ENCODE data around the genes GDF9 and LEAP2.

GRCh38 chr5:132819355-132819946 lies 6.3 kb downstream of the SOWAHA start:
- PRO-cap, result no peak

DNA sequence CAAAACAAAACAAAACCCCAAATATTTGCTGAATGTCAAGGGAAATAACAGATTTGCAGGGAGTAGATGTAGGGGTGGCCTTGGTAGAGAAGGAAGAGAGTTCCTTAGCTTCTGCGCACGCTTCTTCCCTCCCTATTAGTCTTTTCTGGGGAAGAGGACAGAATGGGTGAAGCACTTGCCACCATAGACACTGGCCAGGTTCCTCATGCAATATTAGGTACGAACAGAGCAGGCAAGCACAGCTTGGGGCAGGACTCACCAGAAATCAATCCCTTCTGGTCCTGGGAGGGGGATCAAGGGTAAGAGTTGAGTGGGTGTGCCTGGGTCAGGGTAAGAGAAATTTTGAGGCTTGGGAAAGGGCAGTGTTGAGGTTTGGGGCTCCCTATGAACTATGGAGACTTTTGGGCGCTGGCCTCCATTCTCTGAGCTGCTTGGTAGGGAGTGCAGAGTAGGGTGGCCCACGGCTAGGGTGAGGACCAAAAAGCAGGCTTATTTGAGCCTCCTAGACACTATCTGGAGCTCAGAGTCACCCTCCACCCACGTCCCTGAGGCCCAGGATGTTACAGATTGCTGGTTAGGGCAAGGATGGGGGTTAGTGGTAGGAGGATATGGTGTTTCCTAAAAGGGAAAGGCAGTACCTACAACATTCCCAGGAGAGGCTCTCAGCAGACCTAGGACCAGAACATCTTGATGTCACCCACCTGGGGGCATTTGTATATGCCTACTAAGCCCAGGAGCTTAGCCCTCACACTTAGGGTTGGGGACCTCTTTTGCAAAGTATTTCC lies 2.6 kb downstream of the SHROOM1 start:
- PRO-cap, result no peak

DNA sequence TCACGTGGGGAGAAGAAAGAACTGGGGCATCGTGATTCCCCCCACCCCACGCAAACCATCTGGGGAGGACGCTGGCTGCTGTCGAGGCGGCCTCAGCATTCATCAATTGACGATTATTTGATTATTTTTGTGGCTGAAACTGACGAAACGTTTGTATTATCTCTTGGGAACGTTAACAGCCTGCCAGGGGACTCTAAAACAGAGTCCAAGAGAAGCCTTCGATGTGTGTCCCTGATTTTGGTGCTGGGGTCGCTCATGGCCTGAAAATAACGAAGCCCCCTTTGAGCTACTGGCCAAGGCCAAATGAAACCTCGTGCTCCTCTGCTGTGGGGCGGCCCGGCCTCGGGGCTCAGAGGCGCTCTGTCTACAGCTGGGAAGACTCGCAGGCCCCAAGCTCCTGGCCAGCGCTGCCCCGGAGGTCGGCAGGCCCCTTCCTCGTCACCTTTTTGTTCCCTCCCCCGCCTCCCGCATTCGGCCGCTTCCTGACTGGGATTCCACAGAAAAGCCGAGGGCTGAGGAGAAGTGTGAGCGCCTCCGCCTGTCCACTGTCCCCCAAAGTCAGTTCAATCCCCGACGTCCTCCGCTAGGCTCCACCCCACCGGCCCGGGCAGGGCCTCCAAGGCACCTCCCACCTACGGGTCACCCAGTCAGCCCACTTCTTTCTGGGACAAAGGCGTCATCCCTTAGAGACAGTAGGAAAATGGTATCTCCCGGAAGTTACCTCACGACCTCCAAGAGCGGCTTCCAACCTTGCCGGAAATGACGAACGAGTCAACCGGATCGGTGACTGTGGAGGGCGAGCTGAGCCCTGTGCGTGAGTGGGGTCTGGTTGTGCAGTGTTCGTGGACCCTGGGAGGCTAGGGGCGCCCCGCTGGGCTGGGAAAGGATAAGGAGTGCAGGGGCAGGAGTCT lies at the start of gene GDF9:
GDF9 (minus strand) TSS at position 592 of the 911 bp plus-strand sequence.
- PRO-cap, result bidirectional peak, plus-strand start at position 774 of the sequence, minus-strand start at position 547 of the sequence

DNA sequence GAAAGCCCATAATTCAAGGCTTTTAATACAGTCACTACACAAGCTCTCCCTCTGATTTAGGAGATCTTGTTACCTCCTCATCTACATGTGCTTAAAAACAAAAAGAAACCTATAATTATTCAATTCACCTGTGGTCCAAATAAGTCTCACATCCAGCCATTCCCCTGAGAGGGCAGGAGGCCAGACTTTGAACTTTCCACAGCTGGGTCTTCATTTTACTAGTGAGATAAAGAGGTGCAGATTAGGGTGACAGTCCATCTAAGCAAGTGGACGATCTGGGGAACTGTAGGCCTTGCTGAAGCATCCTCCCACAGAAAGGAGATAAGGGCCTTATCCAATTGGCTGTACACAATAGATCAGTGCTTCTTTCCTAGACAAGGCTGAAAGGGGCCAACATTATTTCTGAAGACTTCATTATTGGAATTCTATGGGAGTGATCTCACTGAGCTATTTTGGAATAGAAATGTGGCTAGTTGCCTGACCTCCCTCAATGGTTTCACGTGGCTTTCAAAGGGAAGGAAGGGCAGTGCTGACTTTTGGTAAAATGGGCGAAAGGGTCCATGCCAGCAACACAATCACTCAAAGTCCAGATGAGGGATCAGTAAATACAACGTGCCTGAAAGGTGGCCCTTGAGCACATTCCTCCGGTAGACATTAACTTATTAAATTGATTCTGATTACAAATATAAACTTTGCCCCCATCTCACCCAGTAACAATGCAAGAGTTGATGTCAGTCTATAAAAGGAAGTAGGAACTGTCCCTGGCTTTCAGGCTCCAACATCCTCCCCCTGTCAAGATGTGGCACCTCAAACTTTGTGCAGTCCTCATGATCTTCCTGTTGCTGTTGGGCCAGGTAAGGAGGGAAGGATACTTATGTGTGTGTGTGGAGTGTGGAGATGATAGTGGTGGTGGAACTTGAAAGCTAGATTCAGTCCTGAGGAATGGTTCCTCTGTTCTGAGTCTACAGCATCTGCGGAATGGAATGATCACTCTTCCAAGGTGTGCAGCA lies at the start of gene LEAP2:
LEAP2 (plus strand) TSS at position 771 of the 1,010 bp plus-strand sequence.
- PRO-cap, result no peak

- PRO-cap, result no peak
Measured at GRCh38 chr5:132876030-132876736, 2.7 kb downstream of the LEAP2 start.

DNA sequence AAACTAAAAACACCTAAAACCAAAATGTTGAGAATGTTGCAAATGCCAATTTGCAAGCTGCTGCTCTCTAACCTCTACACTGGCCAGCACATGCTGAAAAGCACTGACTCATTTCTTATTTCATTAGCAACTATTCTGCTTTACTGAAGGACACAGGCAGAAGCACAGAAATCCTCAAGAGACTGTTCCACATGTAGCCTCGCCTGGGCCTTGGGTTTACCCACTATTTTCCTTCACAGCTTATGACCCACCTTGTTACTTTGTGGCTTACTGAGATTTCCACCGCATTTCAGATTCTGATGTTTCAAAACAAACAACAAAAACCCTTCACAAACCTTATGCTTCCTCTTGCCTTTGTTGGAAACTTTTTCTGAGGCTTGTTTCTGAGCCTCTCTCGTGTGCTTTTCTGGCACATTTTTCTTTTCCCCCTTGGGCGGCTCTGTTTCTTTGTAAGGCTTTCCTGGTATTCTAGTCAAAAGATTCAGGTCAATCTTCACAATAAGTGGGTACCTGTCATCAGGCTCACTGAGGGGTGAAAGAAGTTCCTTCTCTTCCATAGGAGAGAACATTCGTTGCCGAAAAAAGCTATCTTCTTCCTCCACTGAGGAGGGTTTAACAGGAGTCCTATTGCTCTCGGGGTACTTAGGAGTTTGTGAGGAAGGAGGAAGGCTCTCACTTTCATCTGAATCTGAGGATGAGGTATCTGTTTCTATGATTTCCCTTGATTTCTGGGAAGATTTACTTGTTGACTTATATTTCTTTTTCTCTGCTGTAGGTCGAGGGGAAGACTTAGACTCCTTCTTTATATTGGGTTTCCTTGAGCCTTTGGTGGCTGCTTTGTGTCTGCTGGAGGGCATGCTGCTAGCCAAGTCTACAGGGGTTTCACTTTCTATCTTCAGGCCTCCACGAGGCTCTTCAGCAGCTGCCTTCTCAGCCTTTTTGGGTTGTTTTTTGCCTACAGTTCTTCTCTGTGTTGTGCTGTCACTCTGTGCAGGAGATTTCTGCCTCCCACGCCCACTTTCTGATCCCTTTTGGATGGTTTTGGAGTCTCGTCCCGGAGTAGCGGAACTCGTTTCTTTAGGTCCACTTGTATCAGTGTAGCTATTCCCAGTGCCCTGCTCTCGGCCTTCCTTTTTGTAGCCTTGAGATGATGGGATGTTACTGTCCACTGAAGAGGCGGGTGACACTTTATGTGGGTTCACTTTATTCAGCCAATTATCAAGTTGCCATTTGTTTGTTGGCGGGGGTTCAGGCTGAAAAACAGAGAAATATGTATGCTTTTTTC lies 23.0 kb downstream of the LEAP2 start:
- PRO-cap, result no peak

DNA sequence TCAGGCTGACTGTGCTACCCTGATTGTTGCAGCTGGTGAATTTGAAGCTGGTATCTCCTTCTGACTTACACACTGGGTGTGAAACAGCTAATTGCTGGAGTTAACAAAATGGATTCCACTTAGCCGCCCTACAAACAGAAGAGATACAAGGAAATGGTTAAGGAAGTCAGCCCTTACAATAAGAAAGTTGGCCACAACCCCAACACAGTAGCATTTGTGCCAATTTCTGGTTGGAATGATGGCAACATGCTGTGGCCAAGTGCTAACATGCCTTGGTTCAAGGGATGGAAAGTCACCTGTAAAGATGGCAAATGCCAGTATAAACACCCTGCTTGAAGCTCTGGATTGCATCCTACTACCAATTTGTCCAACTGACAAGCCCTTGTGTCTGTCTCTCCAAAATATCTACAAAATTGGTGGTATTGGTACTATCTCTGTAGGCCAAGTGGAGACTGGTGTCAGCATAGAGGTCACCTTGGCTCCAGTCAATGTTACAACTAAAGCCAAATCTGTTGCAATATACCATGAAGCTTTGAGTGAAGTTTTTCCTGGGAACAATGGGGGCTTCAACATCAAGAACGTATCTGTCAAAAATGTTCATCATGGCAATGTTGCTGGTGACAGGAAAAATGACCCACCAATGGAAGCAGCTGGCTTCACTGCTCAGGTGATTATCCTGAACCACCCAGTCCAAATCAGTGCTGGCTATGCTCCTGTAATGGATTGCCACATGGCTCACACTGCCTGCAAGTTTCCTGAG lies 20.1 kb downstream of the AFF4 start:
- PRO-cap, result no peak

DNA sequence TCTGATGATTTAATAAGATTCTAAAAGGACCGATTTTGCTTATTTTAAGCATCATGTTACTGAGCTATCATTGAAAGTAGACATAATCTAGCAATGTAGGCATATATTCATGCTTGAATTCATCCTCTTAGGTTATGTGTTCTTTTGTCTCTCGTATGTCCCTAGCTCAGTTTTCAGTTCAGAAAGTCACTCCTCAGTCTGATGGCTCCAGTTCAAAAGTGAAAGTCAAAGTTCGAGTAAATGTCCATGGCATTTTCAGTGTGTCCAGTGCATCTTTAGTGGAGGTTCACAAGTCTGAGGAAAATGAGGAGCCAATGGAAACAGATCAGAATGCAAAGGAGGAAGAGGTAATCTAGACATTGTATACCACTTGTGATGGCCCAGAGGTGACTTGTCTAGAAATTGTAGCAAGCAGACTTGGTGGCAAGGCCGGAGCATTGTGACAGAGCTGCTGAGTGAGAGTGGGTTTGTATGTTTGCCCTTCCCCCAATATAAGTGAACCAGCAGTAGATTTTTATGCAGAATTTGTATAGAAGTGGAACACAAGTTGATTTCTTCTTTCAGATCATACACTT lies 39.3 kb downstream of the HSPA4 start:
- PRO-cap, result no peak

DNA sequence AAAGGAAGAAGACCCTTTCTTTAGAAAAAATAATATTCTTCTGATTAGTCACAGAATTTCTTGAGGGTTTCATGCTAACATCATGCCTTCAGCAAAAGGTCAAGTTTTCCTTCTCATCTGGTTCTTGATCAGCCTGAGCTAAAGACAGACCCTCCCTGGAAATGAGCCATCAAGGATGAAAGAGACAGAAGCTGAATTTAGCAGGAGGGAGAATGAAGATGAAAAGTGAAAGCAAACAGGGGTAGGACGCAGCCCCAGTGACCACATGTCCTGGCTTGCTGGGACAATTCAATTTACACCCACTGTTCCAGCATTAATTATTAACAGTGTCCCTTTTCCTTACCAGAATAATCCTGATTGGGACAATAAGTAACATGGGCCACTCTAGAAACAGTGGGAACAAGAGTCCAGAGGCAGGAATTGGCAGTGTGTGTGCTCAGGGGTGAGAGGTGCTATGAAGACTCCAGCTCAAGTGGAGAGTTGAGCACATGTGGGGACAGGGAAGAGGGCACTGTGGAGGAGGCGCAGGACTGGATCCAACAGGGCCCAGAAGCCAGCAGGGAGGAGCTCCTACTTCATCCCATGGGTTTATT lies 147.2 kb downstream of the C5orf15 start:
- PRO-cap, result no peak

DNA sequence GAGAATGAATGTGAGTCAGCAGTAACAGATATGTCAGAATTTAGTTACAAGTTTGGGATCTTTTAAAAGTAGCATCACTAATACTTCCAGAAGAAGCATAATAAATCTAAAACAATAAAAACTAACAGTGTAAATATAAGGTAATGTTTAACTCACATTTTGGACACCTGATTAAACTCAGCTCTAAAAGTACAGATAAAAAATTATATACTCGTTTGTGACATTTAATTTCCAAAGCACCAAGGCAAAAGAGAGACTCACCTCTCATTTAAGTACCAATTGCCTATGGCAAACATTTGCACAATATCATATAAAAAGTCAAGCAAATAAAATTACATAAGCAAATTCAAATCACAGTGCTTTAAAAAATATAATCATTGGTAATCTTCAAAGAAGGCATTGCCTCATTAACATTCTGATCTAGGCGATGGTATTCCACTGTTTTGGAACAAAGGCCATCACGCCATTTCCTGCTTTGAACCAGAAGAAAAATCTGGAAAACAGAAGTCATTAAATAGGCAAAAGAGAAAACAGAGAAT lies 11.9 kb downstream of the C5orf15 start:
- PRO-cap, result no peak

DNA sequence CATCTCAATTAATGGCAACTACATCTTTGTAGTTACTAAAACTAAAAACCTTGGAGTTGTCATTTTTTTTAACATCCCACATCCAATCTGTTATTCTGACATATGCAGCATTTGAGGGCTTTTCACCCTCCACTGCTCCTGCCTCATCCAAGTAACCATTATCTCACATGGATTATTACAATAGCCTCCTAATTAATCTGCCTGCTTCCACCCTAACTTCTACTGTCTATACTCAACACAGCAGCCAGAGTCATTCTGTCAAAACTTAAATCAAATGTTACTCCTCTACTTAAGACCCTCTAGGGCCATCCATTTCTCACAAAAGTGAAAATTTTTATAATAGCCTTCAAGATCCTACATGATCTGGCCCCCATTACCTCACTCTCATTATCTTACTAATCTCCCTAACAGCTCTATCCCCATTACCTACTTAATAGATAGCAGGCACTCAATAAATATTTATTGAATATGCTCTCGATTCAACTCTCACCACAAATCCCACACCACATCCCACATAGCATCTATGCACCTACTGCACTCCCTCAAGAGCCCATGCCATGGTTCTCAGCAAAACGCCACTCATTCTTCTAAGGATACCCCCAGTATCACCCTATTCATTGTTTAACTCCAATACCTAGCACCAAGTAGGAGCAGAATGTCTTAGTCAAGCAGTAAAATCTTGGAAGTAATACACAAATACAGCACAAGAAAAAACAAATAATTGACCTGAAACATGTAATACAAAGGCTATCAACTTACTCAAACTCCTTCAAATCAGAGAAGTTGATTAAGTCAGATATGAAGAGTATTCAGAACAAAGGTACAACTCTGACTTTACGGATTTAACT lies 3.5 kb downstream of the C5orf15 start:
- PRO-cap, result no peak

DNA sequence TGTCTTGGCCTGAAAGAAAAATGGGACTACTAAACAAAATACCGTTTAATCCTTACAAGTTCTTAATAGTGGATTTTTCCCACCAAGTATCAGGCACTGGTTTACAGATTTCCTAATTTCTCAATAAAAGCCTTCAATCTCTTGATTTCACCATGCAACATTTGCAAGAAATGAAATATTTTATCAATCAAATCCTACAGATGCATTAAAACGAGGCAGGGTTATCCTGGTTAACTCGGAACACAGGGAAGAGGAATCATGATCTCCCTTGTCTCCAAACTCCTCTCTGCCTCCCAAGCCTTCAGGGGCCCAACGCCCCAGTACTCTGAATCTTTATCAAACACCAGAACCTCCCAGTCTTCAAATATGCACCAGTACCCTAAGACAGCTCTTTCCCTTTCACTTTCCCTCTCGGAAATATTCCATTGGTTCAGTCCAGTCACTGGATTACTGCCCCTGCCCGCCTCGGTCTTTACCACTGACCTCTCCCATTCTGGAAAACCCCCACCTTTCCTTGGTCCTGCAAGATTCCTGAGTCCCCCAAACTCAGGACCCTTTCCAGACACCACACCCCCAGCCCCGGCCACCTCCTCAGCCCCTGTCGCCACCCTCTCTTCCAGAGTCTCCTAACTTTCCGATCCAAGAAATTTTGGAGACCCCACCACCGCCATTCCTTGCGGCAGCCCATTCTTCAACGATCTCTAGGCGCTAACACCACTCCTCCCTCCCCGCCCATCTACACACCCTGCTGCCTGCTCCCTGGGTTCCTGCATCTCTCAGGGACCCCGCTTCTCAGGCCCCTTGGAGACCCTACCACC lies 765 bp downstream of the C5orf15 start:
- PRO-cap, result no peak

GRCh38 chr5:134111565-134112815 lies 2.5 kb upstream of the TCF7 start:
- PRO-cap, result no peak

DNA sequence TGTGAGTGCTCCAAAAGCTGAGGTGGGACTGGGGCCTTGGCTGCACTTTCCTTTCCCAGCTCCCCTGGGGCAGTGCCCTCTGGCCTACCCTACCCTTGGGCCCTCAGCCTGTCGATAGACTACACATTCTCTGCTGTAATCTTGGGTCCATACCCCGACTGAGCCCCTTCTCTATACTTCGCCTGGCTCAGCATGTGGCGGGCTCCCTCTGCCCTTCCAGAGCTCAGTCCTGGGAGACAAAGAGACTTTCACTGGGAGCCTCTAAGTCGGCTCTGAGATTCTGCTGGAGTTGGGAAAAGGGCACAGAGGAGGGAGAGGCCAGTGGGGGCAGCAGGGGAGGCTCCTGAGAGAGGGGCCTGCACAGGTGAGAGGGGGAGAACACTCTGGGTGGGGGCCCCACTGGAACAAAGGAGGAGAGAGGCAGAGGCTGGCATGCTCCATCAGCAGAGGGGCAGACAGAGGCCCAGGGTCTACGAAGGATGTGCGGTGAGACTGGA lies 8.7 kb downstream of the TCF7 start:
- PRO-cap, result no peak

DNA sequence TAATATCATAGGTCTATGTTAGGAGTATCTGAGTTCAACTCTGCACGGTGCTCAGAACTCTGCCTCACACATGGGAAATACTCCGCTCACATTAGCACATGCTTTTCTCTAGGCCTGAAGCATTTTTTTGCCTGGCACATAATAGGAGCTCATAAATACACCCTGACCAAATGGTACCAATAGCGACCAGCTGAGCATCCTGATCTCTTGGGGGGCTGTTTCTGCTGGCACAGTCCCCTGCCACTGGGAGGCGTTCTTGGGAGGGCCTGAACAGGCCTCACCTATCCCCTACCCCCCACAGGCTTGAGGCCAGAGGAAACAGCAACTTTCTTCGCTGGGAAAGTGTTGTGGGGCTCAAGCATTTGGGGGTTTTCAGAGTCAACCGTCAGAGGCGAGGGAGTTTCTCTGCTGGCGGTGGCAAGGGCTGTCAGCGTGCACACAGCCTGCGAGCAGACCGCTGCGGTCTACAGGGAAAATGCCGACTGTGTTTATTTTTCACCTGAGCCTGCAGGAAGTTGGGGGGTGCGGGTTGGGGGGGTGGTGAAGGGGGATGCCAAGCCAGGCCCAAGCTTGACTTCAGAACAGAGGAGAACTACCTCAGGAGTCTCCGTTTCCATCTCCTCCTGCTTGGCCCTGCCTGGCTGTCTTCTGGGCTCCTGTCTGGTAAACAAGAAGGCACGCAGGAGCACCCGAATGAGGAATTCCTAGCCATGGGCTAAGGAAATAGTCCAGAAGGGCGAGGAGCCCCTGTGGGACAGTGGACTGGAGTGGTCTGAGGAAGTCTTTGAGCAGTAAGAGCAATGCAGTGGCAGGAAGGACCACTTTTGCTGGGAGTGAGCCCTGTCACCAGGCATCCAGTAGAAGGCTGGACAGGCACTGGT lies 18.0 kb downstream of the TCF7 start:
- PRO-cap, result no peak

DNA sequence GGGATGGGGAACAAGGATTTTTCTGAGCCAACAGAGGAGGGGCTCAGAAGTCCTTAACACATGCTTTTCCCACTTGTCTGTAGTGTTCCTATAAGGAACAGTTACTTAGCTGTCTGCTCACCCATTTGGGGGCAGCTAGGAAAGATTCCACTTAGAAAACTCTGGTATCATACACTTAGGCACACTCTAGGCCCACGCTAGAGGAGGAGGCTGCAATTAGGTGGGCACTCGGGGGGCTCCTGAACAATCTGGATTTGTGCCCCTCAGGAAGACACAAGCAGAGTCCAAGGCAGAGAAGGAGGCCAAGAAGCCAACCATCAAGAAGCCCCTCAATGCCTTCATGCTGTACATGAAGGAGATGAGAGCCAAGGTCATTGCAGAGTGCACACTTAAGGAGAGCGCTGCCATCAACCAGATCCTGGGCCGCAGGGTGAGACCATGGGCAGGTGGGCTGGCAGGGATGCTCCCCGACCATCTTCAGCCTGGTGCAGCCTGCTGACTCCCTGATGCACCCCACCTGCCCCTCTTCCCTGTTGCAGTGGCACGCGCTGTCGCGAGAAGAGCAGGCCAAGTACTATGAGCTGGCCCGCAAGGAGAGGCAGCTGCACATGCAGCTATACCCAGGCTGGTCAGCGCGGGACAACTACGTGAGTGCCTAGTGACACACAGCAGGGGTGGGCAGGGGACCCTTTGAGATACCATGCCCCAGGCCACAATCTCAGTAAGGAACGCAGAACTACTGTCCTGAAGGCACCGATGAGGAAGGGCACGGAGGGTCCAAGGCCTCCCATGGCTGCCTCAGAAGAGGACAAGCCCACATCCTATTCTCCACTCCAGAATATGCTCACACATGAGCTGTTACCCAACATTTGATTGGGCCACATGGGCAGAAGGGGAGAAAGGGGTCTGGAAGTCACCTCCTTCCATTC lies 28.2 kb downstream of the TCF7 start:
- PRO-cap, result no peak

DNA sequence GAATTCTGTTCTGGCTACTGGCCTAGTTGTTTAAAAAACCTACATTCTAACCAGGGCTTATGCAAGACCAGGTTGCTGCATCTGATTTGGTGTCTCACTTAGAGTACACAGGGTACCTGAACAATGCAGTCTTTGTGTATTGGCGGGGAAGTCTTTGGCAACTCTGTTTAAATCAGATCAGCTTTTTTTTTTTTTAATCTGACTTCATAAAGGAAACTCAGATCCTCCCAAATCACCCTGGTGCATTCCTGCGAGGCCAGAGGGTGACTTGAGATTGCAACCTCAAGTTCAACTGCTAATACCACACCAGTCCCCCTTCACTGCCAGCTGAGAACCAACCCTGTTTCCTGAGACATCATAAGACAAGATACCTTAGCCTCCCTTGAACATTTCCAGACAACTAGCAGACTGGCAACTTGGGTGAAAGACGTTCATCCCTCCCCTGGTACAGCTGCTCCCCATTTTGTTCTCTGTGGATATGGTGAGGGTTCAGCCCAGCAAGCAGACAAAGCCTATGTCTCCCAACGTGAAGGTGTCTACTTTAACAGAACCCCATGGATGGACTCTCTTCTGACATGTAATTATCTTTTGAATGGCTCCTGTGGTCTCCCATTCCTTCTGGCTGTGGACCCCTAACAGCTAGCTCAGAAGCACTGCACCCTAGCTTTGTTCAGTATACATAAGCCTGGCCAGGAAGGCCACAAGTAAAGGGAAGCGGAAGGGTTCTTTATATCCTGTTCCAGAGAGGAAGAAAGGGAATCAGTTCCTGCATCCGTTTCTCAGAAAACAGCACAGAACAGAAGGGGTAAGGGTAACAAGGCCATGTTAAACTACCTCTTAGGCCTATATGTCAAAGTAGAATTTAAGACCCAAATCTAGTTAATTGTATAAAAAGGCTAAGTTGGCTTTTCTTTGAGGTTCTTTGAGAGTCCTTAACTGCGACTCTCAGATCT lies 26.8 kb downstream of the SKP1 start:
- PRO-cap, result no peak

DNA sequence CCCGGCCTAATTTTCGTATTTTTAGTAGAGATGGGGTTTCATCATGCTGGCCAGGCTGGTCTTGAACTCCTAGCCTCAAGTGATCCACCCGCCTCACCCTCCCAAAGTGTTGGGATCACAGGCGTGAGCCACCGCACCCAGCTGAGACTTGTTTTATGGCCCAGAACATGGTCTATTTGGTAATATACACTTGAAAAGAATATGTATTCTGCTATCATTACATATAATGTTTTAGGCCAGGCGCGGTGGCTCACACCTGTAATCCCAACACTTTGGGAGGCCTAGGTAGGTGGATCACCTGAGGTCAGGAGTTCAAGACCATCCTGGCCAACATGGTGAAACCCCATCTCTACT lies 16.9 kb downstream of the SKP1 start:
- PRO-cap, result no peak

GRCh38 chr5:134177719-134178401 lies 1.1 kb upstream of the SKP1 start:
- PRO-cap, result no peak

DNA sequence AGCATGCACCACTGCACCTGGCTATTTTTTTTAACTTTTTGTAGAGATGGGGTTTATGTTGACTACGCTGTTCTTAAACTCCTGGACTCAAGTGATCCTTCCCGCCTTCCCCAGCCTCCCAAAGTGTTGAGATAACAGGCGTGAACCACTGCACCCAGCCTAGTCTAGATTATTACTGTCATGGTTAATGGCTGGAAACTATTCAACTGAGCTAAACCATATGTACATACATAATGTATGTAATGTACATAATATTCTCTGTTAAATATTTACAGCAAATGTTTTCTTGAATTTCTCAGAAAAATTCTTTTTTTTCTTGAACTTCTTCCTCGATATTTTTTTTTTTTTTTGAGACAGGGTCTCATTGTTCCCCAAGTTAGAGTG lies 21.3 kb downstream of the PPP2CA start:
- PRO-cap, result no peak

Measured in peritoneum (tissue), 1 donor.